Mesenchymal stem cell of Wharton's jelly (primary cell): ENCODE results near the genes ING4 and P3H3.

GRCh38 chr12:6614269-6614628 is 7.1 kb upstream of the CHD4 start:
- CAGE, long polyA plus RNA = no peak

DNA sequence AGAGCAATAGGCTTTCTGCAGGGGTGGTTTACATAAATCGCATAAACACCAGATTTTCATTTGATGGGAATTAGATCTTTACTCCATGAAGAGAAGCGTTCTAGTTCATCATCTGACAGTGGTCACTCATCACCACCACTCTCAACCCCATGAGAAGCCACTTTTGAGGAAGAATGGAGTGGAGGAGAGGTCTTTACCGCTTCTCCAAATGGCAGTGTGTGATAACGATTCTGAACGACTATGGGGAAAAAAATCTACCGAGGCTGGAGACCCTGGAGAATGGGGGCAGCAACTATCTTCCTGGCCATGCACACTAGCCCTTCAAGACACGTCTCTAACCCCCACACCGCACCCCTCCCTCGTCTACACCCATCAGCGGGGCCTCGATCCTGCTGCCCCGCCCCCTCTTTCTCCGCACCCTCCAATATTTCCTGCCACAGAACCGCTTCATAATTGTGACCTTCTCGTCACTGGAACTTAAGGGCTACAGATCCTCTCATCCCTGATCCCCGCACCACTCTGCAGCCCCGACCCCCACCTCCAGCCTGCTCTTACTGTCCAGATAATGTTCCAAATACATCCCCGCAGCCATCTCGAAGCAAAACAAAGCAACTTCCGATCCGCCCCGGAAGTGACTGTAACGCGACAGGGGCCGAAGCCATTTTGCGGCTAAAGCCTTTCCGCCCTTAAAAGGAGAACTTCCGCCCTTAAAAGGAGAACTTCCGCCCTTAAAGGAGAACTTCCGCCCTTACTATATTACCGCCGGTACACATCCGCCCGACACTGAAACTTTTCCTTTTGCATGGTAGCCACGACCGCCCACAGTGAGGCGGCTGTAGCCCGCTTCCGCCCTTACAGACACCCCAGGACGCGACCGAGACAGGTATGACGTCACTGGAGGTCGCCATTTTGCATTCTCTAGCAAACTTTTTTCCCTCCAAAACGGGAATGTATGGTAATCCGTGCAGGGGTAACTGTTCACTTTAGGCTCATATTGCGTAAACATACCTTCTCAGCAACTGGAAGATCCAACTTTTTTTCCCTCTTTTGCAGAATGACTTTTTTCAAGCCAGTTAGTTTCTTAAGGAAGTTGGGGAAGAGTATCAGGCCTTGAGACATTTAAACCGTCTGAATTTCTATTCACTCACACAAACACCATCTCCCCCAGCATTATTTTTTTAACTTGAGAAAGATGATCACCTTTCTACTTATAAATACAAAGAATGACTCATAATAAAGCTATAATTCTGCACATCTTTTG is at the start of gene ING4:
Gene ING4 (minus strand): TSS at position 610 of the 1,261 bp plus-strand sequence.
- CAGE, long polyA plus RNA = start-site peak on the minus strand centred at position 614 of the sequence, 18 bp wide, 22 and 21 reads in 2 replicates

- CAGE, long polyA plus RNA = no peak
Measured at GRCh38 chr12:6689649-6690019, 459 bp upstream of the ZNF384 start.

- CAGE, long polyA plus RNA = no peak
Measured at GRCh38 chr12:6724430-6725092, 715 bp downstream of the COPS7A start.

DNA sequence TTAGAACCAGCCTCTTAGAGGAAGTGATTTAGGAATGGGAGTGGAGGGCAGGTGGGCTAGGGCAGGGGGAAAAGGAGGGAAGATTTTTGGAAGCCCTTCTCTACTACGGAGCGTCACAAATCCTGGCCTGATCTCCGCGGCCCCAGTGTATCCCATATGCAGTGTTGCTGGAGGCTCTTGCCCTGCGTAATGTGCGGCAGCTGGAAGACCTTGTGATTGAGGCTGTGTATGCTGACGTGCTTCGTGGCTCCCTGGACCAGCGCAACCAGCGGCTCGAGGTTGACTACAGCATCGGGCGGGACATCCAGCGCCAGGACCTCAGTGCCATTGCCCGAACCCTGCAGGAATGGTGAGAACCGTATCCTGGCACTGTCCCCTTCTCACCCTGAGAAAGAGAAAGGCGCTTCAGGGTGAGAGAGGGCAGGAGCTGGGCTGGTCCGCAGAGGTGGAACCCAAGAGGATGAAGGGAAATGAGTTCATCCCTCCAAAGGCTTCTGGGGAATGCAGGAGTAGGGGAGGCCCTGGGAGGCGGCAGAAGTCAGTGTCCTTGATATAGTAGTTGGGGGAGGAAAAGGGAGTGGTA is 5.3 kb downstream of the COPS7A start:
- CAGE, long polyA plus RNA = no peak

DNA sequence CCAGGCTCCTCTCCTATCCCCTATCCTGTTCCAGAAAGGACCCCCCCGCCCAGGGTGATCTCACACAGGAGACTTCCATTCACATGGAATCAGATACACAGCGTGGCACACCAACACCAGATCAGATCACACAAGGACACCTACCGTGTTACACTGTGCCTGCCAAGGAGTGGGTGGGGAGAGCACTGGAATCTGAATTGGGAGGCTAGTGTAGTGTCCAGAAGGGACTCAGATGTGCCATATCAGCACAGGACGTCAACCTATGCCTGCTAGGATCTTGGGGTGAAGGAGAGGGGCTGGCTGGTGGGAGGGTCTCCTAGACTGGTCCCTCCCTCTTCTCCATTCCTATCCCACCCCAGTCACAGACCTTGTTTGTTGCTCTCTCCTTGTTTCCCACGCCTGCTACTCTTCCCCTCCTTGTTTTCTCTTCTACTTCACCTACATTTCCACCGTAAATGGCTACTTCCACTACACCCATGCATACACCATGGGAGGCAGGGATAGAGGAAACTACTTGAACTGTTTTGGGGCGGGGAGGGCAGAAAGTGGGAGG is 2.4 kb downstream of the PTMS start:
- CAGE, long polyA plus RNA = no peak

DNA sequence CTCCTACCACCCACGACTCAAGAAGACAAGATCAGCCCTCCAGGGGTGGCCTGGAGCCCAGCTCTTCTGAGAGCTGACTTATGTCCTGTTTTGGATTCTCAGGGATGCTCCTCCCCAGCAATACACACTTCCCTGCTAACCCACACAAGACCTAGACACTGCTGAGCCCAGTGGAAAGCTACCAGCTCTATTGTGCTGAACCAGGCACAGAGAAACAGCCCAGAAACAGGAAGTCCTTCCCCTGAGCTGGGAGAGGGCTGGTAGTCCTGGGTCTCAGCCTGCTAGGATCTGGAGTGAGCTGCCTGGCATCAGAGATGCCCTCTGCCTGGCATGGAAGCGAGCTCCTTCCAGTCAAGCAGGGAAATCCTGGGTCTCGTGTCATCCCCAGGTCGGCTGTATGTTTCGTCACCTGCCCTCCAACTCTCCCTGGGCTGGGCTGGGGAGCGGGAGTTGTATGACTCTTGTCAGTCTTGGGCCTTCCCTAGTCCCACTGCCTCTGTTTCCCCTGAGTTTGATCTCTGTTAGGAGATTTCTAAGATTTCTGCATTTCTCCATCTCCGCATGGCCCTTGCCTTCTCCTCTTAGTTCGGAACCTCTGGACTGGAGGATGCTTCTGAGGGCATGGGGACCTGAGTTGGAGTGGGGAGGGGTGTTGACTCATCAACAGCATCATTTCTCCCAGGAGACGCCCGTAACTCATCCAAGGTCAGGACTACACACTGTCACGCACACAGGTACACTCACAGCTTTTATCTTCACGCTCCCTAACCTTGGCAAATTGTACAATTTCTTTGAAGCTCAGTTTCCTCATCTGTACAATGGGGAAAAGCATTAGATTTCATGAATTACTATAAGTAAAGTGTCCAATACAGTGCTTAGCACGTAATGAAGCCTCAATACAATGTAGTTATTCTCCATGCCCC is 988 bp upstream of the LAG3 start:
- CAGE, long polyA plus RNA = no peak

DNA sequence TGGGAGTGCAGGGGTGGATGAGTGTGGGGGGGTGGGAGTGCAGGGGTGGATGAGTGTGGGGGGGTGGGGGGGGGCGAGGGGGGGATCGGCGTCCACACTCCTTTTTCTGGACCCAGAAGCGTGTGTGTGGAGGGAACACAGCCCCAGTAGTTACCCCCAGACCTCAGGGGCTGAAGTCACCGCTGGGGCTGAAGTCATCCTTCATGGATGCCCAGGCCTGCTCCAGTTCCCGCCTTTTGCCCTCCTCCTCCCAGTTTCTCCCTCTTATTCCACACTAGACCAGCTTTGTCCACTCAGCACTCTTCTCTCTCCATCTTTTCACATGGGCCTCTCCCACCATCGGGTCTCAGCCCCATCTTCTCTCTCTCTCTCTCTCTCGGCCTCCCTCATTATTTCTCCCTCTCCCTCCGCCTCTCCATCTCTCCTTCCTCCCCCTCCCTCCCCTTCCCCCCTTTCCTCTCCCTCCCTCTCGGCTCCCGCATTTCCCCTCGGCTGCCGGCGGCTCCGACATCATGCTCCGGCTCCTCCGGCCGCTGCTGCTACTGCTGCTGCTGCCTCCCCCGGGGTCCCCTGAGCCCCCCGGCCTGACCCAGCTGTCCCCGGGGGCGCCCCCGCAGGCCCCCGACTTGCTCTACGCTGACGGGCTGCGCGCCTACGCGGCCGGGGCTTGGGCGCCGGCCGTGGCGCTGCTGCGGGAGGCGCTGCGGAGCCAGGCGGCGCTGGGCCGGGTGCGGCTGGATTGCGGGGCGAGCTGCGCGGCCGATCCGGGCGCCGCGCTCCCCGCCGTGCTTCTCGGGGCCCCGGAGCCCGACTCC is at the start of gene P3H3:
Gene P3H3 (plus strand): TSS at position 479 of the 815 bp plus-strand sequence.
- CAGE, long polyA plus RNA = no peak

DNA sequence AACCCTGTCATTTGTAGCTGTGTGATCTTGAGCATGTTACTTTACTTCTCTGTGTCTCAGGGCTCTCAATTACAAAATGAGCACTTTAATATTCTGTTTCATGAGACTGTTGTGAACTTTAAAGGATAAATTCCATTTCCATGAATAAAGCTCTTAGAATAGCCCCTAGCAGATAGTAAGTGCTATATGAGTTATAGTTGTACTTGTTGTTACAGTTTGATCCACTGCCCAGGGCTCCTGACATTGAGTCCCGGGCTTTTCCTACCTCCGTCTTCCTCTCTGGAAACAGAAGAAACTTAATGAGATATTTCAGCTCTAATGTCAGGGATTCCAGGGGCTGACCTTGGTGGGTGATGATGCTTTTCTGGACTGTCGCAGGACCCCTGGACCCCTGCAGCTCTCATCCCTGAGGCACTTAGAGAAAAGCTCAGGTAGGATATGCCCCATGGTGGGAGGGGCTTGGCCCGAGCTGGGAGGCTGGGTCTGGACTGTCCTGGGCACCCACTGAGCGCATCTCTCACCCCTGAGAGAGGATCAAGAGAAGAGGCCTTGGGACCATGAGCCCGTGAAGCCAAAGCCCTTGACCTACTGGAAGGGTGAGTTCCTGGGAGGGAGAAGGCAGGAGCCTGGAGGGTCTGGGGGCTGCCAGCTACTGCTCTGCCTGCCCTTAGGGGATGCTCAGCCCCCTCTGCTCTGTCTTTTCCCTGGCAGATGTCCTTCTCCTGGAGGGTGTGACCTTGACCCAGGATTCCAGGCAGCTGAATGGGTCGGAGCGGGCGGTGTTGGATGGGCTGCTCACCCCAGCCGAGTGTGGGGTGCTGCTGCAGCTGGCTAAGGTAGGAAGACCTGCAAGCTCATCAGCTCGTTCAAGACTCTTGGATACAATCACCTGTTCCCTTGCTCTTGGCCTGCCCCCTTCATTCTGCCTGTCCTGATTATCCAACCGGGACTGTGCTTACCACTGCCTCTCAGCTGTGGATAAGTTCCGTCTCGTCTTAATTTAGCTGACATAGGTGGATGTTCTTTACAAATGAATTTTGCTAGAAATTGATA is 5.3 kb downstream of the P3H3 start:
- CAGE, long polyA plus RNA = no peak

DNA sequence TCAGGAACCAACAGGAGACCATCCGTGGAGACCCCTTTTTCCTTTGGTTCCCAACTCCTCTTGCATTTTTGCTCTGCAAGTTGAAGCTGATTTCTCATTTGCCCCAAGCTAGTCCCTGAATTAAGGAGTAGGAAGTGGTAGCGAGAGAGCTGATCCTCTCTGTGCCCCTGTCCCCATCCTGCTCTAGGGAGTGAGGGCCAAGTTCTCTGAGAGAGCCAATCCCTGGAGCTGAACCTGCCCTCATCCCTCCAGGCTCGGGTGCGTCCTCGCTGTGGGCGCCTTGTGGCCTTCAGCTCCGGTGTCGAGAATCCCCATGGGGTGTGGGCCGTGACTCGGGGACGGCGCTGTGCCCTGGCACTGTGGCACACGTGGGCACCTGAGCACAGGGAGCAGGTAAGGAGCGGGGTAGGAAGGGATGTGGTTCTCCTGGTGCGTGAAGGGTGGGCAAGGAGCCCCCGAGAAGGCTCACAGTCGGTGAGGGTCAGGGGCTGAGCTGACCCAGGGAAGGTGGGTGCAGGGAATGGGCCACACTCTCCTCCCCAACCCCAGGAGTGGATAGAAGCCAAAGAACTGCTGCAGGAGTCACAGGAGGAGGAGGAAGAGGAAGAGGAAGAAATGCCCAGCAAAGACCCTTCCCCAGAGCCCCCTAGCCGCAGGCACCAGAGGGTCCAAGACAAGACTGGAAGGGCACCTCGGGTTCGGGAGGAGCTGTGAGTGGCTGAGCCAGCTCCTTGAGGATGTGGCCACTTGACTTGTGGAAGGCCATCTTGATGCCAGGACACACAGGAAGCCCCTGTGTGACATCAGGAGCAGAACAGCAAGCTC is 1.8 kb upstream of the GNB3 start:
- CAGE, long polyA plus RNA = no peak

DNA sequence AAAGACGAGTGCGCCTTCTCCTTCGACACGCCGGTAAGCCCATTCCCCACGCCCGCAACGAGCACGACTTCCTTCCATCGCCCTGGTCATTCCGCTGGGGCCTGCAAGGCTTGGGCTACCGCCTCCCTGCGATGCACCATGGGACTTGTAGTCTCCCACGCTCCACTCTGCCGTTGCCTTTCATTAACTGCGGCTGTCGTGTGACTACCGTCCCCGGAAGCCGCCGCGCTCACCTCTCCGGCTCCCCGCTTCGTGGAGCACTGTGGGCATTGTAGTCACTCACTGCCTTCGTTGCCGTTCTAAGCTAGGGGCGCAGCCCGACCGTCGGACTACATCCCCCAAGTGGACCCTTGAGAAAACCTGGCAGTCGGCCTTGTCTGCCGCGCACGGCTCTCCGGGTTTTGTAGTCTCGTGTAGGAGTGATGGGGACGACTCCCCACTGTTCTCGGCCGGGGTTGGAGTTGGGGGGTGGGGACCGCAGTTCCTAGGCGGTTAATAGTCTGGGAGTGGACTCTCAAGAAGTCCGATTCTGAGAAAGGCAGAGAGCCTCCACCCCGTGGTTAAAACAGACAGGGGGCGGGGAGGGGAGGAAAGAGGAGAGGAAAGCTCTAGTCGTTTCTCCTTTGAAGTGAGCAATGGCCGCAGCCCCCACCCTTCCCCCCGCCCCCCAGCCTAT is 446 bp downstream of the USP5 start:
- CAGE, long polyA plus RNA = no peak

GRCh38 chr12:6867678-6868465 is 541 bp downstream of the TPI1 start:
- CAGE, long polyA plus RNA = no peak

- CAGE, long polyA plus RNA = no peak
Measured at GRCh38 chr12:6868466-6869513, 1.5 kb downstream of the TPI1 start.

DNA sequence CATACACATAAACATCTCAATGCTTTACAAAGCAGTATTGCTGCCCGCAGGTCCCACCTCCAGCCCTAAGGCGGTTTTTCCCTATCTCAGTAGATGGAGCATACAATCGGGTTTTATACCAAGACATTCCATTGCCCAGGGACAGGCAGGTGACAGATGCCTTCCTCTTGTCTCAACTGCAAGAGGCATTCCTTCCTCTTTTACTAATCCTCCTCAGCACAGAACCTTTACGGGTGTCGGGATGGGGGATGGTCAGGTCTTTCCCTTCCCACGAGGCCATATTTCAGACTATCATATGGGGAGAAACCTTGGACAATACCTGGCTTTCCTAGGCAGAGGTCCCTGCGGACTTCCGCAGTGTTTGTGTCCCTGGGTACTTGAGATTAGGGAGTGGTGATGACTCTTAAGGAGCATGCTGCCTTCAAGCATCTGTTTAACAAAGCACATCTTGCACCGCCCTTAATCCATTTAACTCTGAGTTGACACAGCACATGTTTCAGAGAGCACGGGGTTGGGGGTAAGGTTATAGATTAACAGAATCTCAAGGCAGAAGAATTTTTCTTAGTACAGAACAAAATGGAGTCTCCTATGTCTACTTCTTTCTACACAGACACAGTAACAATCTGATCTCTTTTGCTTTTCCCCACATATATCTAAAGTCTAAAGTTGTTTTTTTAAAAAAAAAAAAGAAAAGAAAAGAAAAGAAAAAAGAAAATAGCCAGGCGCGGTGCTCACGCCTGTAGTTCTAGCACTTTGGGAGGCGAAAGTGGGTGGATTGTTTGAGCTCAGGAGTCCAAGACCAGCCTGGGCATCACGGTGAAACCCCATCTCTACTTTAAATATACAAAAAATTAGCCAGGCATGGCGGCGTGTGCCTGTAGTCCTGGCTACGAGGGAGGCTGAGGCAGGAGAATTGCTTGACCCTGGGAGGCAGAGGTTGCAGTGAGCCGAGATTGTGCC is 13.4 kb upstream of the SPSB2 start:
- CAGE, long polyA plus RNA = no peak

DNA sequence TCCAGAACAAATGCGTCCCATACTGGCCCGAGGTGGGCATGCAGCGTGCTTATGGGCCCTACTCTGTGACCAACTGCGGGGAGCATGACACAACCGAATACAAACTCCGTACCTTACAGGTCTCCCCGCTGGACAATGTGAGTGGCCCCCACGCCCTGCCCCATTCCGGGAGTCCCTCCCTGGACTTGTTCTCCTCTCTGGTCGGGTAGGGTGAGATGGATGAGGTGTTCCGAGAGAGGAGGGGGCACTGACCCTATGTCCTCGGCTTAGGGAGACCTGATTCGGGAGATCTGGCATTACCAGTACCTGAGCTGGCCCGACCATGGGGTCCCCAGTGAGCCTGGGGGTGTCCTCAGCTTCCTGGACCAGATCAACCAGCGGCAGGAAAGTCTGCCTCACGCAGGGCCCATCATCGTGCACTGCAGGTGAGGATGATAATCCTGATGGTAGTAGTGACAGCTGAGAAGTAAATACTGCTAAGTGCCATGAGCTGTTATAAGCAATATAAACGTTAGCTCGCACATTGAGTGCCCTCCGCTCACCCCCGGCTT is 6.6 kb downstream of the PTPN6 start:
- CAGE, long polyA plus RNA = no peak

DNA sequence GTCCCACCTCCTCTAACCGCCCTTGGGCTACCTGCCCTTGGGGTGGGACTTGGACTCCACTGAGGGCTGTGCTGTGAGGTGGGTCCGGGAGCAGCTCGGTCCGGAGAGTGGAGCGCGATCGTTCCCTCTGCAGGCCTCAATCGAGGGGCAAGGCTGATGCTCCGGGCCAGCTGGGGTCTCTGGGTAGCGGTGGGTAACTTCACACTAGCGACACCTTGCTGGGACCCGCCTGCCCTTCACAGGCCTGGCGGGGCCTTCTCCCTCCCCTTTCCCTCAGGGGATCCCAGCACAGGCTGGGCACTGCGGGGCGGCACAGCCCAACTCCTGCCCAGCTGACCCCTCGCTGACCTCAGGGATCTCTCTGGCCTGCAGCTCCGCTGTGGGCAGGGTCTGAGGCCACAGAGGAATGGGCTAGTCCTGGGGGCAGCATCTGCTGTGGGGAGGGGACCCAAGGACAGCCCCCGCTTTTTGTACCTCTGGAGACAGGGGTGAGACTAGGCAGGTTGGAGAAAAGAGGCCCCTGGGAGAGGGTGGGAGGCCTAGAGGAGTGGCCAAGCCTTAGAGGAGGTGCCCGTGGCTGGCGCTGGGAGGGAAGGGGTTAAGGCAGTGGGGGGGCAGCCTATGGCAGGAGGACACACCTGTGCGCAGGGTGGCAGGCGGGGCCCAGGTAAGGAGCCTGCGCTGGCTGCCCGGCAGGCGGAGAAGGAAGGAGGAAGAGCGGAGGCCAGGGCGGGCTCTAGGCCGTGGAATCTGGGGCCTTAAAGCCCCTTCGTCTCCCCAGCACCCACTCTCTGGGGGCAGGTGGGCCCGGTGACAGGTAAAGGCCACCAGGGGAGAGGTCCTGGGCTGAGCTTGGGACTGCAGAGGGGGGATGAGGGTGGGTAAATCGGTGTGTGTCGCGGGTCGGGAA is 7.7 kb downstream of the PHB2 start:
- CAGE, long polyA plus RNA = no peak

- CAGE, long polyA plus RNA = no peak
Measured at GRCh38 chr12:7005999-7006350, 12.3 kb downstream of the LPCAT3 start.

DNA sequence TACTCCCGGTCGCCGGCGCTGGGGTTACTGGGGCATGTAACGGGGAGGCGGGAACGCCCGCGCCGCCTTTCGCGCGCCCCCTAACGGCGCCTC is 468 bp upstream of the LPCAT3 start:
- CAGE, long polyA plus RNA = no peak

- CAGE, long polyA plus RNA = no peak
Measured at GRCh38 chr12:7069762-7070628, 9.5 kb downstream of the C1S start.

GRCh38 chr12:7090009-7090692 is 2.1 kb downstream of the C1R start:
- CAGE, long polyA plus RNA = no peak